ENCODE measurements around the genes OSER1 and FITM2.

DNA sequence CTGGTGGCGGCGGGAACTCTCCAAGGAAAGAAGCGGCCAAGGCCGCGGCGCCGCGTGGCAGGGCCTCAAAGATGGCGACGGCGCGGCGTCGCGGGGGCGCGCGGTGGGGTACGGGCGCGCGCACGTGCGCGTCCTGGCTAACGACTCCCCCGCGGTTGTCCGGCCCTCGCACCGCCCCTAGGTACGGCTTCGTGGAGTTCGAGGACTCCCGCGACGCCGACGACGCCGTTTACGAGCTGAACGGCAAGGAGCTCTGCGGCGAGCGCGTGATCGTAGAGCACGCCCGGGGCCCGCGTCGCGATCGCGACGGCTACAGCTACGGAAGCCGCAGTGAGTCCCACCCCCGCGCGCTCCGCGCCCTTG, 465 bp downstream of the SRSF6 start:
- PRO-cap: no peak

- PRO-cap: no peak
Measured at GRCh38 chr20:43459981-43460396, 2.3 kb downstream of the SRSF6 start.

DNA sequence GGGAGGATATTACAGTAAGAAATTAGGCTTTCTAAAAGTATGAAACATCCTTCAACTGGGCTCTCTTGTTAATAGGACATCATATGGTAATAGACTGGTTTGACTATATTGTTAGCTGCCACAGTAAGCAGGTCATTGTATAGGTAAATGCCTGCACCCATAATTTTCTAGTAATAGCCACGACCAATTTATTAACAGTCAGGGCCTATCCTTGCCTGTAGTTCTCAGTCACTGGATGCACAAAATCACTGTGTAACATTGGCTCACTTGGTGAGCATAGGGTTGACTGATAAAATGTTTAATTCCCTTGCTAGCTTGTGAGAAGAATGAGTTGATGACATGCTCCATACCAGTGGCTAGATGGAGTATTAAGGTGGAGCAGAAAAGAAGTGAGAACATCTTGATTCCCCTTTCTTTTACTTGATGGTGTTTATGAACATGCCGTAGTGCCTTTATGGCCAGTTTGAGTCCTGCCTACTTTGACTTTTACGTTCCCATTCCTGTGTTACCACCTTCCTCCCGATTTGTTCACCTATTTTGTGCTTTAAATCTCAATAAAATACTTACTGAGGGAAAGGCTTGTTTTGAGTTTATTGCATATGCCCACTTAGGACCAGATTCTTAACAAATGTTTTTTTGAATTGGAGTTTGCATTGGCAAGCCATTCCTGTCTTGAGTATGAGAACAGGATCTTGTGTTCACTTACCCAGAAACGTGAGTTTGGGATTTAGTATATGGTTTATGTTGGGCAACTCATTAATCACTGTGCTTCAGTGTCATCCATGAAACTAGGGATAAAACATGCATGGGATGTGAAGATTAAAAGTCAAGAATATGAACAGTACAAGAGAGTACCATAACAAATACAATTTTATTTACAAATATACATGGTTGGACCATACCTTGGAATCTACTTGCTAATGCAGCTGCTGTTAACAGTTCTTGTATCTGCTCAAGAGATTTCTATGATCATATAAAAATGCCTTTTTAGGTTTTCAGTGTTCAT, 5.6 kb downstream of the SRSF6 start:
- PRO-cap: no peak

GRCh38 chr20:43583785-43584248, 6.9 kb upstream of the IFT52 start:
- PRO-cap: no peak

DNA sequence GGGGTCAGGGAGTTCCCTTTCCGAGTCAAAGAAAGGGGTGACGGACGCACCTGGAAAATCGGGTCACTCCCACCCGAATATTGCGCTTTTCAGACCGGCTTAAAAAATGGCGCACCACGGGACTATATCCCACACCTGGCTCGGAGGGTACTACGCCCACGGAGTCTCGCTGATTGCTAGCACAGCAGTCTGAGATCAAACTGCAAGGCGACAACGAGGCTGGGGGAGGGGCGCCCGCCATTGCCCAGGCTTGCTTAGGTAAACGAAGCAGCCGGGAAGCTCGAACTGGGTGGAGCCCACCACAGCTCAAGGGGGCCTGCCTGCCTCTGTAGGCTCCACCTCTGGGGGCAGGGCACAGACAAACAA, 87.9 kb upstream of the GTSF1L start:
- PRO-cap: no peak

DNA sequence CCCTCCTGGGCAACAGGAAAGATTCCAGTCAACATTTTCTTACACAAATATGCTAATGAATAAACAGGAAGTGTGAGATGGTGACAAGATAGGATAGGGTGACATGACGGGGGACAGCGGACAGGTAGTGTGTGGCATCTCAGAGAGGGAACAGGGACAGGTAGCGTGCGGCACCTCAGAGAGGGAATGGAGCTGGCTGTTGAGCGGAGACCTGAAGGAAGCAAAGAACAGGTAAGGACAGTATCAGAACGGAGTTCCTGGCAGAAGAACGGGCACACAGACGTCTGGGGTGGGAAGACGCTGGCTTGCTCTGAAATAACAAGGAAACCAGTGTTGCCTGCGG, 111.8 kb downstream of the JPH2 start:
- PRO-cap: no peak

DNA sequence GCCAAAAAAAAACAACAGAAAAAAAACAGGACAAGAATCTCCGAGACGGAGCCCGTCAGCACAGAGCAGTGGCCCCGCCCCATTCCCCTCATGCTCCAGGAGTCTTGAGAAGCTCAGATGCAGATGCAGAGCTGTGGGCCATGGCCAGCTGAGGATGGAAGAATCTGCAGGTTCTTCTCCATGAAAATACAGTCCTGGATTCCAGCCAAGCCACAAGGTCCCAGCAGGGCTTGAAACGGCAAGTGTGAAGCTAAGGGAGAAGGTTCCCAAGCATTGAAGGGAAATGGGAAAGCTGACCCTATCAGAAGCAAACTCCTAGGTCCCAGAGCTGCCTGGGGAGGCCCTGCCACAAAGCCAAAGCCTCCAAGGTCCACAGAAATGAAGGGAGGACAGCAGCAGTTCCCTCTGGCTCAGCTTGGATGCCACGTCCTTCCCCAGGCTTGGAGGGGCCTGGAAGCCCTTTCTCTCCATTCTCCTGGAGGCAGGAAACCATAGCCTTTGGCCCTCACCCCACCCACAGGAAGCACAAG, 75.1 kb downstream of the JPH2 start:
- PRO-cap: no peak

GRCh38 chr20:44169051-44169250, 18.0 kb downstream of the JPH2 start:
- PRO-cap: no peak

GRCh38 chr20:44210110-44210881, at the start of gene OSER1:
Gene OSER1 (minus strand): TSS chr20:44210771.
- PRO-cap: unidirectional peak, minus-strand start at chr20:44210580; bidirectional peak, plus-strand start at chr20:44211107, minus-strand start at chr20:44210767

DNA sequence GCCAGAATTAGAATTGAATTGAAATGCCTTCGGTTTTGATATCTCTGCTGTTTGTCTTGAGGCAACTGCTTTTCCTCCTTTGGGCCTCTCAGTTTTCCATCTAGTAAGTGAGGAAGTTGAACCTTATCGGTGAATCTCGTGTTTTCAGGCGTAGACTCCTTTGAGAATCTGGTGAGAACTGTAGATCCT, 712 bp upstream of the OSER1 start:
- PRO-cap: no peak

GRCh38 chr20:44219165-44219748, 8.7 kb upstream of the OSER1 start:
- PRO-cap: no peak

DNA sequence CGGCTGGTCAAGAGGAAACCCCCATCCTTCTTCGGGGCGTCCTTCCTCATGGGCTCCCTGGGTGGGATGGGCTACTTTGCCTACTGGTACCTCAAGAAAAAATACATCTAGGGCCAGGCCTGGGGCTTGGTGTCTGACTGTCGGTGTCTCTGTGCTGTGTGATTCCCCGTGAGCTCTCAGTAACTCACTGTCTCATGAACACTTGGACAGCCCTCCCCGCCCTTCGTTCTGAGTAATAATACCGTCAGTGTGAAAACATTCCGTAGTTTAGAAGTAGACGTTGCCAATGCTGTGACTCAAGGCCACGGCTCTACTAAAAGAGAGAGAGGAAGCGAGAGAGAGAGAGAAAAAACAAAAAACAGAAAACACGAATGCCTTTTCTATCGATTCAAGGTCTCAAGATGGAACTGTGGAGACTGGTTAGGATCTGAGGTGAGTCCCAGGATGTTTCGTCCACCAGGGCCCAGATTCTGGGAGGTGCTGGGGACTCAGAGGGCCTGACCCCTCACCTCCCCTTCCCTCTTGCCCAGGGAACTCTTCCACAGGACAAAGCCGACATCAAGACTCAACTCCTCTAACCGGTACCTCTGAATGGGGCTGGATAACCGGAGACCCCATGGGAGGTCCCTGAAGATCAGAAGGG, 31.7 kb downstream of the FITM2 start:
- PRO-cap: no peak

DNA sequence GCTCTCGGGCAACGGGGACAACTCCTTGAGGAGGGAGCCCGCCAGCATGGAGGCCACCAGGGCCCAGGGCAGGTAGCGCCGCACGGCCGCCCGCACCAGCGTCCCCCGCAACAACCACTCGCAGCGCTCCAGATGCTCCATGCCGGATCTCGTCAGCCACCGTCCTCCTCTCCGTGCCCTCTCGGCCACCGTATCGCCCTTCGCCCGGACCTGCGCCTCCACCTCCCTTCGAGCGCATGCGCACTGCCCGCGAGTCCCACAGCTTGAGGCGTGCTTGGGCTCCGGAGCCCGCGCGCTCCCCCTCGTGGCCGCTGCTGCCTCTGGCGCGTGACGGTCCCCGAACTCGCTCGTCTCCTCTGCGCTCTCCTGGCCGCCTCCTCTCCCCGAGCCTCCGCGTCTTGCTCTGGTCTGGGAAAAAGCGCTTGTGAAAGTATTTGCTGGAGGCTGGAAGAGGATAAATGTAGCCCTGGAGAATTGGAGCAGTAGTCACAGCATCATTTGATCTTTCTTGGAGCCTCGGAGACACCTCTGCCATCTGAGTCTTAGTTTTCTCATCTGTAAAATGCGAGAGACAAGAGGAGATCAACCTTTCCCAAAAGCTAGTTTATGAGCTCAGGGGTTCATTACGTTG, at the start of gene FITM2:
TSS of gene FITM2 (minus strand) at position 195 of the 631 bp plus-strand sequence.
- PRO-cap: bidirectional peak, plus-strand start at position 314 of the sequence, minus-strand start at position 195 of the sequence

DNA sequence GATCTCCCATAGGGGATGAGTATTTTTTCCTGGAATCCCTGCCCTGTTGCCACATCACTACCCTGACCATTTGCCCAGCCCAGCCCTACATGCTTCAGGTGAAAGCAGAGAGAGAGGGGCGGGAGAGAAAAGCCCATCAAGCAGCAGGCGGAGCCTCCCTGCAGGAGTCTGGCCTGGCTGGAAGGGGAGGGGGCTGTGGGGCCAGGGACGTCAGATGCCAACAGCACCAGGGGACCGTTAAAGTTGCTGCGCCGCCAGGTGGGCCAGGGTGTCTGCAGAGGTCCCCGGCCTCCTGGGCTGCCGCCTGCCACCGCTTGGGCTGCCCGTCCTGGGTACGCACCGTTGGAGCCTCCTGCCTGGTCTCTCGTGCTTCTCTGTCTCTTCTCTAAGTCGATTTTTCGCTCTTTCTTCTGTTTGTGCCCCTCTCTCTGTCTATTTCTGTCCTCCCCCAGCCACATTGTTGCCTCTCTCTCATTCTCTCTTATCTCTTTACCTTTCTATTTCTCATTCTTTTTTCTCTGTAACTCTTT, 694 bp upstream of the R3HDML start:
- PRO-cap: no peak

GRCh38 chr20:44336647-44336882, 278 bp upstream of the R3HDML start:
- PRO-cap: no peak

DNA sequence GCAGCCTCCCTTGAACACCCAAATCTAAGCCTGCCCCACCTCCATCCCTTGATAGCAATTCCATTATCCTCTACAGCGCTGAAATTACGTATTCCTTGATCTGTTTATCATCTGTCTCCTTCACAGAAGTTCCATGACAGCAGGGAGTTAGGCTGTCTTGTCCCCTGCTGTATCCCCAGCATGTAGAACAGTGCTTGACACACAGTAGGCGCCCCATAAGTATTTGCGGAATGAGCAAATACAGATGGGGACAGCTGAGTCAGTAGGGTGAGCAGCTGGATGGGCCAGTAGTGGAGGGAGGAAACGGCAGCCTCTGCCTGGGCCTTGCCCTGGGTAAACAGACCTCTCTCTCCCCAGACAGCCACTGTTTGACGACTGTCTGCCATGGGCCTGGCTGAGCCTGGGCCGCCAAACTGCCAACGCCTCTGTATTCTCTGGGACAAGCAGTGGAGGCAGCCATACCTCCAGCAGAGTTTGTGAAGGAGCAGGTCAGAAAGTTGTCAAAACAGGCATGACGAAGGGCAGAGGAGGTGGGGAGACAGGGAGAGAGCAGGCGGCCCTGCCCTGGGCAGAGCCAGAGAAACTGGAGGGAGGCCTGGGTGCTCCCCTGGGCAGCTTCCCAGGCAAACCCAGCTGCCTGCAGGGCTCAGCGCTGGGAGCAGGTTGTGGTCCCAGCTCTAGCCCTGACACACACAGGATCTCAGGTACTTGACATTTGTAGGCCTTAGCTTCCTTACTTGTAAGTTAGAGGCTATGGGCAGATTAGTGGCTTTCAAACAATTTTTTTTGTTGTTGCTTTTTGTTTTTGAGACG, 15.2 kb downstream of the HNF4A start:
- PRO-cap: no peak

DNA sequence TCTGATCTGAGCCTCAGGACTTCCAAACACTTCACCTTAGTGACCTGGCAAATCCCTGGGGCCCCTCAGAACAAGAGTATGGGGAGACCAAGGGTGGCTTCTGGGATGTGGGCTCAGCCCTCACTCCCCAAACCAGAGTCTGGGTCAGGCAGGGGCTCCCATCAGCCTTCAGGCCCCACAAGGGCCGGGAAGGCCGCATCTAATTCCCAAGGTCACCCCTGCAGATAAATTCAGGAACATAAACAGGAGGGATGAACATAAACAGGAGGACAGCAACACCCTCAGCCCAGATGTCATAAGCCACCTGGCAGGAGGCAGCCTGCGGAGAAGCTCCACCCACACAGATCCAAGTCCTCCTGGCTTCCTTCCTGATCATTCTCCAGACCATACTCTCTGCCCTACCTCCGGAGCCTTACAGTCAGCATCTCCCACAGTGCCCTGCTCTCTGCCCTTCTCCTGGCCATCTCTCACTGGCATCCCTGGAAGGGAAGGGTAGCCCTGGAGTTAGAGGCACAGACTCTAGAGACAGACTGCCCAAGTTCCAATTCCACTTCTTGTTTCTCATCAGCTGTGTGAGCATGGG, 37.6 kb downstream of the HNF4A start:
- PRO-cap: no peak

DNA sequence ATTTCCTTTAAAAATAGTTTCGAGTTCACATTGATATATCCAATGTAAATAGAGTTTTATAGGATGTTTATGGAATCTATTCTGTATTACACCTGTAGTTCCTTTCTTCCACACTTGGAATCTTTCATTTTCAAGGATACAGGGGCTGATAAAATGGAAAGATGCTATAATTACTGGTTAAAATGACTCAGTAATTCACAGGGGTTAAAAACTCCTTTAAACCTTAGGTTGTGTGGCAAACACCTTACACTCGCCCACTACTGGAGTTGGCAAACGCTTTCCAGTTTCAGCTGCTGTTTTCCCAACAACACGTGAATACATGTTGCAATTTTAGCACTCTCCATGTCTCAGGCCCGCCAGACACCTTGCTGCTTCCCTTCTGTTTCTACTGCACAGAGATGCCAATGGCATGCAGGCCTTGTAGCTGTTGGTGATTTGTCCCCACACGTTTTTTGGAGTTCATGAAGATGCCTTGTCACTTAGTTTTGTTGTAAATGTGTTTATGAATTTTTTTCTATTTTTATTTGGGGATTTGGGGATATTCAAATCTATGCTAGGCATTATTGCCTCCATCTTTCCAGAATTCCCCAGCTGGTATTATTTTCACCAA, 5.4 kb upstream of the TTPAL start:
- PRO-cap: no peak

- PRO-cap: unidirectional peak, plus-strand start at chr20:44572732
Measured at GRCh38 chr20:44572492-44573416, 9.6 kb upstream of the PKIG start.

DNA sequence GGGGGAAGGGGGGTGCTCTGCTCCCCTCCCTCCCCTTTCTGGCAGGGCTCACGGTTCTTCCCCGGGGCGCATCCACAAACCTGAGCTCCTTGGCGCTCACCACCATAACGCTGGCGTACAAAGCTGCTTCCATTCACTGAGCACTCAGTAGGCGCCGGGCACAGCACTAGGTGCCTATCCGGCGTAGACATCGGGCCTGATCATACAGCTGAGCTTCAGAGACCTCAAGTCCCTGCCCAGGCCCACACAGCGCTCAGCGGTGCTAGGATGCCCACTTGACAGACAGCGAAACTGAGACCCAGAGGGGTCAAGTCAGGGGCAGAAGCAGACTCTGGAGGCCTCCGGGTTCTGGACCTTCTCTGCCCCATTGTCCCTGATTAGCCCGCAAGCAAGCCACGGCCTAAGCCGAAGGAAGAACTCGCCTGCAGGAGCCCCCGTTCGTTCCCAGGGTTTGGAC, 433 bp downstream of the ADA start:
- PRO-cap: no peak

Measured in ascending aorta (tissue), 1 donor.